ENCODE results near the gene OR4F6.

- PRO-cap = no peak
Observed at GRCh38 chr15:101803281-101803669, at the start of gene OR4F6. Gene OR4F6 (plus strand): TSS chr15:101803509.